ENCODE data around the gene SLC25A20.

DNA sequence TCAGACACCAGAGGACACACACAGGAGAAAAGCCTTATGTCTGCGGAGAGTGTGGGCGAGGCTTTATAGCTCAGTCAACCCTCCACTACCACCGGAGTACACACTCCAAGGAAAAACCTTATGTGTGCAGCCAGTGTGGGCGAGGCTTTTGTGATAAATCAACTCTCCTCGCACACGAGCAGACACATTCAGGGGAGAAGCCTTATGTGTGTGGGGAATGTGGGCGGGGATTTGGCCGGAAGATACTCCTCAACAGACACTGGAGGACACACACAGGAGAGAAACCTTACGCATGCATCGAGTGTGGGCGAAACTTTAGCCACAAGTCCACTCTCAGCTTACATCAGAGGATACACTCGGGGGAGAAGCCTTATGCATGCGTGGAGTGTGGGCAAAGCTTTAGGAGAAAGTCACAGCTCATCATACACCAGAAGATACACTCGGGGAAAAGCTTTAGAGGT is 28.4 kb downstream of the ZNF589 start:
- RRBS: no CpG with 5 or more reads among the region's 14 CpGs

GRCh38 chr3:48426954-48428094 is 2.6 kb downstream of the PLXNB1 start:
- RRBS: no CpG with 5 or more reads among the region's 17 CpGs

DNA sequence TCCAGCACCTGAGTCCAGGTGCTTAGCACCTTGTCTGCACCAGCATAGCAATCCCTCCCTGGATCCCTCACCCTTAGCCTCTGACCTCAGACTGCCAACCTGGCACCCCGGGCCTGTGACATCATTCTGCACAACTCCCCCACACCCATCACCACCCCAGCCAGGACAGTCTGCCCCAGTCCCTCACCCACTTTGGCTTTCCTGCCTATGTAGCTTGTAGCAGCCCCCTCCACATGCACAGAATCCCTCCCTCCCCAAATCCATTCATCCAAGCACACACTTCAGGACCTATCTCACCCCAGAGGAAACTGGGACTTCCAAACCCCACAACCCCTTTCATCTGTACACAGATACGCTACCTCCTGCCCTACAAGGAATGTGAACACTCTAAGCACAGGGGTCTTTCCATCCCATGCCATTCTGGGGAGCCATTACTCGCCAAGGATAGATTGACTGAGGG is 905 bp upstream of the PLXNB1 start:
- RRBS: no CpG with 5 or more reads among the region's 3 CpGs

- RRBS: no CpG with 5 or more reads among the region's 5 CpGs
Measured at GRCh38 chr3:48467691-48468310, 1.8 kb downstream of the TREX1 start.

- RRBS: no CpG with 5 or more reads among the region's 19 CpGs
Measured at GRCh38 chr3:48552048-48553233, 4.2 kb downstream of the PFKFB4 start.

DNA sequence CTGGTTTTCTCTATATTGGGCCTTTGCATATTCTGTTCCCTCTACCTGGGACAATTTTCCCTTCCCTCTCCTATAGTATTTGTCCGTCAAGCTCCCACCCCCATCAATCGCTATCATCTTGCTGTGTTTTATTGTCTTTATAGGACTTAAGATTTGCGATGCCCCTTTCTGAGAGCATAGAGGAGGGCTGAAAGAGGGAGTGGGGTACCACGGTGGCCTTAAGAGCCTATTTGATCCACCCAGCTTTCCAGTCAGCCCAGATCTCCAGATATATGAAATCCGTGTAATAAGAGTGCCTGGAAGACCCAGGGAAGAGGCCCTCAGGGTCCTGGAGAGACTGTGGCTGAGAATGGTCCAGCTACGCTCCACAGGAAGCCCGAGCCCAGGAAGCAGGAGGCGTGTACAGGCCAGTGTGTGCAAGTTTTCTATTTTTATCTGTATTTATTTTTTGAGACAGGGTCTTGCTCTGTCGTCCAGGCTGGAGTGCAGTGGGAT is 827 bp upstream of the NCKIPSD start:
- RRBS: no CpG with 5 or more reads among the region's 9 CpGs

- RRBS: no CpG with 5 or more reads among the region's 1 CpG
Measured at GRCh38 chr3:48692312-48692733, 6.6 kb upstream of the NCKIPSD start.

DNA sequence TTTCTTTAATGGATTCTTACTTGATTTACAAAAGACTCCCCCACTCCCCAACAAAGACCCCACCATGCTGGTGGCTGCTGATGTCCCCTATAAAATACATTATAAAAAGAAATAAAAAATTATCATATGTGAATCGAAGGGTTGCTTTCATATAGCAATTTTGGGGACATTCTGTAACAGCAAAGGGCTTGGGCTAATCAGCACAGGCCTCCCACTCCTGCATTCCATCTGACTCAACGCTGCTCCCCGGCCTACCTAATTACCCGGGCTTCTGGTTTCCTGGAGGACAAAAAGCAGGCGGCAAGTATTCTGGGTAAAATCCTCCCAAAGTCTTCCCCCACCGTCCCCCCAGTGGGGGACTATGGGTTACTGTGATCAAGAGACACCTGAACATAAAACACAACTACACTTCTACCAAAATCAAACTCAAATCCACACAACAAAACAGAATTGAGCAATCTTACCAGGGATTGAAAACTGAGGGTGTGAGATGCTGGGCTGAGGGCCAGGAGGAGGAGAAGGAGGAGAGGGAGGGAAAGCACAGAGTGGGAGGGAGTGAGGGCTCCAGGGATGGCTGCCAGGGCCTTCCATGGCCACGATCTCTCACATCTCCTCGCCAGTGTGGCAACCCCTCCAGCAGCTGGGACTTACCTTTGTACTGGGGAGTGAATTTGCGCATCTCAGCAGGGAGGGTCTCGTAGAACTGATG is 8.9 kb upstream of the NCKIPSD start:
- RRBS: no CpG with 5 or more reads among the region's 10 CpGs

DNA sequence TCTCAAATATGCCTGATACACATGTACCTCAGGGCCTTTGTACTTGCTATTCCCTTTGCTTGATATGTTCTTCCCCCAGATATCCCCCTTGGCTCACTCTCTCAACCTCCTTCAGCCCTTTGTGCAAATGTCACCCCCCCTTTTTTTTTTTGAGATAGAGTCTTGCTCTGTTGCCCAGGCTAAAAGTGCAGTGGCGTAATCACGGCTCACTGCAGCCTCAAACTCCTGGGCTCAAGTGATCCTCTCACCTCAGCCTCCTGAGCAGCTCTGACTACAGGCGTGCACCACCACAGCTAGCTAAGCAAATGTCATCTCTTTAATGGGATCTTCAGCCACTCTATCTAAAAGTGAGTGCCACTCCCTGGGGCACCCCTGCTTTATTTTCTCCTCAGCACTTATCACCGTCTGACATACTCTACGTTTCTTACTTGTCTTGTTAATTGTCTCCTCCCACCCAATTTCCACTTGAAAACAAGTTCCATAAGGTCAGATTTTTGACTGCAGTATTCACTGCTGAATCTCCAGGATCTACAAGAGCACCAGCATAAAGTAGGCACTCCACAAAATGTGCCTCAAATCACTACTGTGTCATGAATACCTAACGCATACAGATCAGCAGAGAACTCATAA is 14.6 kb downstream of the IP6K2 start:
- RRBS: no CpG with 5 or more reads among the region's 6 CpGs

- RRBS: no CpG with 5 or more reads among the region's 1 CpG
Measured at GRCh38 chr3:48726323-48726615, 9.2 kb upstream of the IP6K2 start.

GRCh38 chr3:48897237-48898240 is 1.1 kb downstream of the SLC25A20 start:
- RRBS: no CpG with 5 or more reads among the region's 15 CpGs

DNA sequence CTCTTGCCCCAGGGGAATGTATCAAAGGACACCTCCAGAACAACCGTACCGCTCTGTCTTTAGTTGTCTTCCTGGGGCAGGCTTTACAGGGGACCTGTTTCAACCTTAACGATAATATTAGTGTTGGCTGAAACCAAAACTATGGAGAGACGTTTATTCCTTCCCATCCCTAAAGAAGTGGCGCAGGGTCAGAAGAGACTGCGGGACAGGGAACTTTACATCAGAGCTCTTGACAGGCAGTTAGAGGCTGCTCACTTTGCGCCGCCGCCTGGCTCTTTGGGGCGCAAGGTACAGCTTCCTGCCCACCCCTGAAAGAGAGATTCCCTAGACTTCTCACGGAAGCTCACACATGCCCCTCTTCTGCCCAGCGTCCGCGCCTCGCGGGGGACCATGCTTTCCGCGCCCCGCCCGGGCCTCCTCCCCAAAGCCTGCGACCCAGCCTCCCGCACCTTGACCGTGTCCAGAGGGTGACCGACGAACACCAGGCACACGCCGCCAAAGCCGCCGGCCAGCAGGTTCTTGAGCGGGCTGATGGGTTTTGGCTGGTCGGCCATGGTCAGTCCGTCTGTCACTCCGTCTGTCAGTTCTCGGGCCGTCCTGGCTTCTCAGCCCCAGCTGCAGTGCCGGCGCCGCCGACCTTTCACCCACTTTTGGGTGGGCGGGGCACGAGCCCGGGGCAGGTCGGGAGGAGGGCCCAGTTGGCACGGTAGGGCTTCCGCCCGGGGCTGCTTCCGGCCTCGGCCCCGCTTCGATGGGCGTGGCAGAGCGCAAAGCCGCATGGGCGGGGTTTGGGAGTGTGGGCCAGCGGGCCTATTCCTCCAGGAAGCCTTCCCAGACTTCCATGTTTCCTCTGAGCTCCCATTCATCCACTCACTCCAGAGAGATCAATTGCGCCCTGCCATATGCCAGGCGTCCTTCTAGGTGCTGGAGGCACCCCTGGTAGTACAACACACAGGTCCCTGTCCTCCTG is at the start of gene SLC25A20:
TSS of gene SLC25A20 (minus strand) at position 642 of the 970 bp plus-strand sequence.
- RRBS: 1% methylated on average over 19 of the region's 57 CpGs

- RRBS: 20% methylated on average over 10 of the region's 32 CpGs
Measured at GRCh38 chr3:49006879-49007230, 336 bp upstream of the WDR6 start.

- RRBS: no CpG with 5 or more reads among the region's 26 CpGs
Measured at GRCh38 chr3:49021600-49021805, 418 bp upstream of the NDUFAF3 start.

GRCh38 chr3:49025810-49026715 is 3.1 kb downstream of the IMPDH2 start:
- RRBS: no CpG with 5 or more reads among the region's 8 CpGs

- RRBS: no CpG with 5 or more reads among the region's 4 CpGs
Measured at GRCh38 chr3:49076686-49077061, 17.2 kb downstream of the QRICH1 start.

- RRBS: no CpG with 5 or more reads among the region's 1 CpG
Measured at GRCh38 chr3:49092236-49092638, 1.6 kb downstream of the QRICH1 start.

GRCh38 chr3:49182076-49182489 is 9.6 kb downstream of the C3orf84 start:
- RRBS: no CpG with 5 or more reads among the region's 5 CpGs

DNA sequence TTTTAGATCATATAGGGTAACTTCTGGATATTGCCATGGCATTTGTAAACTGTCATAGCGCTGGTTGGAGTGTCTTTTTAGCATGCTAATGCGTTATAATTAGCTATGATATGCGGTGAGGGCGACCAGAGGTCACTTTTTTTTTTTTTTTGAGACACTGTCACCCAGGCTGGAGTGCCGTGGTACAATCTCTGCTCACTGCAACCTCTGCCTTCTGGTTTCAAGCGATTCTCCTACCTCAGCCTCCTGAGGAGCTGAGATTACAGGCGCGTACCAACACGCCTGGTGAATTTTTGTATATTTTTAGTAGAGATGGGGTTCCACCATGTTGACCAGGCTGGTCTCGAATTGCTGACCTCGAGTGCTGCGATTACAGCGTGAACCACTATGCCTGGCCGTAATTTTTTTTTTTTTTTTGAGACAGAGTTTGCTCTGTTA is 5.9 kb downstream of the IHO1 start:
- RRBS: no CpG with 5 or more reads among the region's 14 CpGs

GRCh38 chr3:49279236-49279890 is 2.3 kb upstream of the C3orf62 start:
- RRBS: no CpG with 5 or more reads among the region's 2 CpGs